Airway epithelial cell (primary cell): ENCODE data around the genes ALG9, FDXACB1, HSPB2 and TIMM8B.

- RAMPAGE, long total RNA: no peak
Measured at GRCh38 chr11:111736423-111736839, 29.8 kb downstream of the PPP2R1B start.

GRCh38 chr11:111840066-111840496 lies 31.3 kb downstream of the ALG9 start:
- RAMPAGE, long total RNA: no peak

GRCh38 chr11:111870721-111871960 lies at the start of gene ALG9:
TSS of gene ALG9 (minus strand) at chr11:111871581.
- RAMPAGE, long total RNA: start-site peak on the minus strand at chr11:111871532-111871582, 56 and 46 reads in 2 replicates

DNA sequence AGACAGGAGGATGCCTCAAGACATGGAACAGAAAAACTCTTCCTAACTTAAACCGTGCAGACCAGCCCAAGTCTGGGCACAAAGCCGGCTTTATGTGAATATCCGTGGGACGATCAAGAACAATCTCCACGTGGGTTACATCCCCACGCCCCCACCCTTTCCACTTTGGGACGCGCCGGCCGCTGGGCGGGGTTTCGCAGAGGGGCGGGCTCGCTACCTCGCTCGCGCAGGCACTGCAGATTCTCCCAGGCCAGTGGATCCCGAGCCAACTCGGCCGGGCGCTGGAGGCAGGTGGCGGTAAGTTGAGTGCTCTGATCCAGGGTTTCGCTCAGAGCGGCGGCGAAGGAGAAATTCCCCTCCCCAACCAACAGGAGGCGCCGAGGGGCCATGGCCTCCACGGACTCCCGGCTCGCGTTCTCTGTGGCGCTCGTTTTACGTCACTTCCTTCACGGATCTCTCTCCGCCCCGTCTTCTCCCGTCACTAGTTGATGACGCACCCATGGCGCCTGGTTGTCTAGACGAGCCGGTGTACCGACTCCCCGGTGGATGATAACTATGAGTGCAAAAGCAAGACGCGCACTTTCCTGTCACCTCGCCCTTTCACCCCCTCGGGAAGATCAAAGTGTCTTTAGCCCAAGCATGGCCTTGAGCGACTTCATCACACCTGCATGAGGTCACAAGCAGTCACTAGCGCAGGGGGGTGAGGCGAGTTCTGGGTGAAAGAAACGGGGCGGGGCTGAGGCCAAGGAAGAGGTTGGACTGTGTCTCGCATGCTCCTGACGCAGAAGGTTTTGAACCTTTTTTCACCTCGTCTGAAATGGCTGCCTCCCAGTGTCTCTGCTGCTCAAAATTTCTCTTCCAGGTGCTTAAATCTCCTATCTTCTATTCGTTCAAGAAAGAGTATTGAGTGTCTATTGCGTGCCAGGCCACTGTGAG lies at the start of gene FDXACB1:
Gene FDXACB1 (minus strand): TSS at position 422 of the 936 bp plus-strand sequence.
- RAMPAGE, long total RNA: start-site peak on the plus strand centred at position 223 of the sequence, 91 bp wide, 24 and 31 reads in 2 replicates; start-site peak on the plus strand centred at position 769 of the sequence, 61 bp wide, 89 and 103 reads in 2 replicates

GRCh38 chr11:111912365-111913378 lies at the start of gene HSPB2:
TSS of gene HSPB2 (plus strand) at chr11:111912734.
- RAMPAGE, long total RNA: no peak

GRCh38 chr11:111913379-111913909 lies 910 bp downstream of the HSPB2 start:
- RAMPAGE, long total RNA: no peak

- RAMPAGE, long total RNA: no peak
Measured at GRCh38 chr11:111933826-111934275, 3.3 kb upstream of the DIXDC1 start.

DNA sequence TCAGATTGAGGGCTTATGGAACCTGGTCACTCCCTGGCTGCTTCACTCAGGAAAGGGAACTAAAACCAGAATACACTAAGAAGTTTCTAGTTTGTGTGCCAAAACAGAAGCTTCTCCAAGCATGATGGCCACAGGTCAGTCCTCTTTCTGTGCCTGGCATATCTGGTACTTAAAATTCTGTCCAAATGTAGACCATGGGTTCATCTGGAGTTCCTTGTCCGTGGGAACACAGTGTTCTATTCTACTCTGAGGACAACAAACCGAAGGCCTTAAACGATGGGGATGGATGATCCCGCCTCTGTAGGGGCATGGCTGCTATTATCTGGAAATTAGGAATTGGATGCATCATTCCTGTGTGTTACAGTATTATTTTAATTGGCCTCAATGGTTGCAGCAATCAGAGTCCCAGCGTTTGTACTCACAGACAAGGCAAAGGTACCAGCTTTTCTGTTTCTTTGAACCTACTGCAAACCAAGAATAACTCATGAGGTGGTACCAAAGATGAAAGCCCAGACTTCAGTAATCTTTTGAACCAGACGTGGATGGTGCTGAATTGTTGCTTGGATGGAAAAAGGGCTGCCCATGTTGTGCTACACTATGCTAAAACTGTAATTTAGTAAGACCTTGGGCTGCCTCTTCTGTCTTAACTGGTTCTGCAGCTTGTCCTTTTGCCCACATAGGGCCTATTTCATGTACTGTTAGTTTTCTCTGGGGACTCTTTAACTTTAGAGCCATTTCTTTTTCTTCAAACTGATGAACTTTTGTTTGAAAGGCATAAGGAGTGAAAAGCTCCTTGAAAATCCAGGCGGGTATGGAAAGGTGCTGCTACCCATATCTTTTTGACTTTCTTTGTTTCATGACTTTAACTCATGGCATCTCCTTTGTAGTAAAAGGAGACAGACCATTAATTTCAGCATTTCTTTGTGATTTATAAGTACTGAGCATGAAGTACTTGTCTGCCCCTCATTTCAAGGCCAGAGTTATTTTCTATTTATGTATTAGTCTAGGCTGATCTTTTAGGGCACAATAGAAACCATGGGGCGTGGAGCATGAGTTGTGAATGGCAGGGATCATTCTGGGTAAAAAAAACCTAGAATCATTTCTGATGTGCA lies 5.8 kb upstream of the DLAT start:
- RAMPAGE, long total RNA: no peak

- RAMPAGE, long total RNA: no peak
Measured at GRCh38 chr11:112025754-112026230, 584 bp downstream of the DLAT start.

DNA sequence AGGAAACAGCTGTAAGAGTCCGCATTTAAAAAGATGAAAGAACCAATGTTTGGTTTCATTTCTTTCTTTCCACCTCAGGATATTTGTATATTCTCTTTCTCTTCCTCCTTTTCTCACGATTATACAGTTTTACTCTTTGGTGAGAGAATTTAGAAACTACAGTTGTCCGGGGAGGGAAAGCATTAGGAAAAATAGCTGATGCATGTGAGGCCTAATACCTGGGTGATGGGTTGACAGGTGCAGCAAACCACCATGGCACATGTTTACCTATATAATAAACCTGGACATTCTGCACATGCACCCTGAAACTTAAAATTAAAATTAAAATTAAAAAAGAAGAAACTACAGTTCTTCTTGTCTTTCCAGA lies 23.0 kb downstream of the PIH1D2 start:
- RAMPAGE, long total RNA: no peak

DNA sequence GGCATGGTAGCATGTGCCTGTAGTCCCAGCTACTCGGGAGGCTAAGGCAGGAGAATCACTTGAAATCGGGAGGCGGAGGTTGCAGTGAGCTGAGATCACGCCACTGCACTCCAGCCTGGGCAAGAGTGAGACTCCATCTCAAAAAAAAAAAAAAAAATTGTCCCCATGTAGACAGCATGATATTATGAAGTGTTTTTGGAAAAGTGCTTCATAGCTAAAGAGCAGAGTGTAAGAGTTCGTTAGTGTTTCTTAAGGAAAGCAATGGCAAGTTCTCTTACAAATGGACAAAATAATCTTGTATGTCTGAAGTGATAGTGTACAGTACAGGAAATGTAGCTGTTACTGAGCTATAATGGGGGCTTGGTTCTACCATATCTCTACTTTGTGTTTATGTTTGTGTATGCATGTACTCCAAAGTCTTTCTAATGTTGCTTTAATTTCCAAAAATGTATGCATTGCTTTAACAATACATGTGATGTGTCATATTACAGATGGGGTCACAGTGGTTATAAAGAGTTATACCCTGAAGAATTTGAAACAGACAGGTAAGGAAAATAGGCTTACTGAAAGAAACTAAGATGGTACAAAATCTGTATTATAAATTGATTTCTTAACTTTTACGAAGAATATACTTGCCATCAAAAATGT lies 4.9 kb downstream of the TIMM8B start:
- RAMPAGE, long total RNA: no peak

- RAMPAGE, long total RNA: start-site peak on the minus strand at chr11:112086731-112086800, 2,825 and 1,476 reads in 2 replicates; start-site peak on the plus strand at chr11:112086871-112086900, 641 and 520 reads in 2 replicates
Measured at GRCh38 chr11:112086595-112087011, at the start of gene TIMM8B. TSS of gene TIMM8B (minus strand) at chr11:112086756.

GRCh38 chr11:112177328-112178266 lies 2.3 kb downstream of the BCO2 start:
- RAMPAGE, long total RNA: no peak

DNA sequence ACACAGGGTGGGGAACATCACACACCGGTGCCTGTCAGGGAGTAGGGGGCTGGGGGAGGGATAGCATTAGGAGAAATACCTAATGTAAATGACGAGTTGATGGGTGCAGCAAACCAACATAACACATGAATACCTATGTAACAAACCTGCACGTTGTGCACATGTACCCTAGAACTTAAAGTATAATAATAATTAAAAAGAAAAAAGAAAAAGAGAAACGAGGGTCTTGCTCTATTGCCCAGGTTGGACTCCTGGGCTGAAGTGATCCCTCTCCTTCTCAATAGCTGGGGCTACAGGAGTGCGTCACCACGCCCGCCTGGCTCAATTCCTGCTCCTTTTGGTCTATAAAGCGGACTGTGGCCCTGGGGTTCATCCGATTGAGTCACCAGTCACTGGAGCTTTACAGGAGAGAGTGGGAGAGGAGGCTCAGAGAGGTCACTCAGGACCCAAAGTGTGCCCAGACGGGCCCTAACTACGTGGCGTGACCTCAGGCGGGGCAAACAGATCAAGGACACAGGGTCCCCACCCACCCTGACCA lies 475 bp upstream of the PTS start:
- RAMPAGE, long total RNA: no peak

- RAMPAGE, long total RNA: start-site peak on the plus strand at chr11:112290262-112290348, 332 and 23 reads in 2 replicates
Measured at GRCh38 chr11:112289809-112291153, 29.6 kb upstream of the PLET1 start.

GRCh38 chr11:112321285-112322423 lies 61.0 kb upstream of the PLET1 start:
- RAMPAGE, long total RNA: no peak

- RAMPAGE, long total RNA: no peak
Measured at GRCh38 chr11:112559230-112559430, 298.5 kb upstream of the PLET1 start.

DNA sequence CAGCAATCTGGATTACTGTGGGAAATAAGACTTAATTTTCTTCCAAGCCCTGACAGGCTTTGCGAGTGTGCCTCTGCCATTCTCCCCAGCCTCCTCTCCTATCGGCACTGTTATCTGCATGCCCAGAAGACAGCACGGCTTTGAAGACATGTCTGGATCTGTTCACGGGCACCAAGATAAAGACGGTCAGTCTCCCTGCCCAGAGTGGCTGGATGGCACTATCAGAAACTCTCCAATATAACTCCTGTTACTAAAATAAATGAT lies 182.7 kb upstream of the NCAM1 start:
- RAMPAGE, long total RNA: no peak

GRCh38 chr11:112950192-112950568 lies 11.0 kb upstream of the NCAM1 start:
- RAMPAGE, long total RNA: no peak

DNA sequence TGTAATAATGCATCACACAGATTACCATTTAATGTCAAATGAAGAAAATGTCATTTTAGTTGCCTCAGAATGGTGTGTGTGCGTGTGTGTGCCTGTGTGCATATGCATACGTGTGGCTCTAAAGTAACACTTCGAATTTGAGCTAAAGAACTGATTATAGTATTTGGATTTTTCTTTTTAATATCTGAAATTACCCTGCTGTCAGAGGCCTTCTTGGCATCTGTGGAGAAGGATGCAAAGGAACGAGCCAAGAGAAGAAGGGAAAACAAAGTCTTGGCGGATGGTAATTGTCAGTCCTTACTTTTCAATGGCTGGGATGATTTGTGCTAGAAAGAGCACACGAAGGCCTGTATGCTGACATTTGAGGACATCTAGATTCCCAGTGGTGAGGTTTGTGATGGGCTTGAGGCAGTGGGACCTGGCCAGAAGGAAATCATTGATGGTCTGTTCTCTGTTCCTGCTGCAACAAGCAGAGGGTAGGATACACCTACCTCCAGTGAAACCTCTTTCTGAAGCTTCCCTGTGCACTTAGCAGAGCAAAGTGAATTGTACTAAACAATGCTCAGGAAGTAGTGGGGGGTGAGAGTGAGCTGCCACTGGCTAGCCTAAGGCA lies 10.1 kb downstream of the TTC12 start:
- RAMPAGE, long total RNA: no peak